Ileum (tissue), 1 donor: ENCODE data around the gene CDK15.

DNA sequence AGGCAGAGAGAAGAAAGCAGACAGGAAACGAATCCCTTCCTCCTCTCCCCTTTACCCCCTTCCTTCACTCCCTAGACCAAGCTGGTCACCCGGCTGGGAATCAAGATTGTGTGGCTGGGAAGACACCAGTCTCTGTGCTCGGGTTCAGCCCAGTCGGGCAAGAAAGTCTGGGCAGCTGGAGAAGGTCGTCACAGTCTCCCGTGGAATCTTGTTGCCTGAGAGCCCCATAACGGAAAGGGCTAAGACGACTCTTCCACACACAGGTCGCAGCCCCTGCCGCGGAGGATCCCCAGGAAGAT lies 12.2 kb upstream of the SATB2 start:
- PRO-cap: no peak

- PRO-cap: no peak
Measured at GRCh38 chr2:199581786-199582710, 124.3 kb upstream of the SATB2 start.

GRCh38 chr2:200424946-200425515 lies 84.8 kb downstream of the KCTD18 start:
- PRO-cap: no peak

DNA sequence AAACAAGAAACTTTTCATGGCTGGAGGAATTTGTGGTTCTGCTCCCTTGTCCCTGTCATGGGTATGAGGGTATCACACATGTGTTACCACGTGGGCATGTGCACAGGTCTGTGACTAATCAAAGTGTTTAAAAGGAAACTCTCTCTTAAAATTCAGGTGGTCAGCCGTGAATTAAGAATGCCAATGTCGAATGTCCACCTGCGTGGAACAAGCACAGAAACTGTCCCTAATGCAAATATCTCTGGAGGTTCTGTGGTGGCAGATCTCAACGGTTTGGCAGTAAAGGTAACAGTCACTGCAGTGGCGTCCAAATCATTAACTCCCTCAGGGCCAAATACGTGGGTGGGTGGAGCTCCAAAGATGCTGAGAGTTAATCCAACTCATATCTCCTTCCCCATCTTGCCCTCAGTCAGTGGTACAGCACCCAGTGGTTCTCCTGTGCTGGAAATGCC lies 73.2 kb downstream of the AOX1 start:
- PRO-cap: no peak

GRCh38 chr2:200741842-200742269 lies 69.9 kb upstream of the BZW1 start:
- PRO-cap: no peak

DNA sequence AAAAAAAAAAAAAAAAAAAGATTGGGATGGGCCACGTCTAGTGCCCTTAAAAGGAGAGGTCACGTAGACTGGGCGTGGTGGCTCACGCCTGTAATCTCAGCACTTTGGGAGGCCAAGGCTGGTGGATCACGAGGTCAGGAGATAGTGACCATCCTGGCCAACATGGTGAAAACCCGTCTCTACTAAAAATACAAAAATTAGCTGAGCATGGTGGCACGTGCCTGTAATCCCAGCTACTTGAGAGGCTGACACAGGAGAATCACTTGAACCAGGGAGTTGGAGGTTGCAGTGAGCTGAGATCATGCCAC lies 19.4 kb downstream of the BZW1 start:
- PRO-cap: no peak

- PRO-cap: no peak
Measured at GRCh38 chr2:200857322-200858470, 6.8 kb downstream of the CLK1 start.

DNA sequence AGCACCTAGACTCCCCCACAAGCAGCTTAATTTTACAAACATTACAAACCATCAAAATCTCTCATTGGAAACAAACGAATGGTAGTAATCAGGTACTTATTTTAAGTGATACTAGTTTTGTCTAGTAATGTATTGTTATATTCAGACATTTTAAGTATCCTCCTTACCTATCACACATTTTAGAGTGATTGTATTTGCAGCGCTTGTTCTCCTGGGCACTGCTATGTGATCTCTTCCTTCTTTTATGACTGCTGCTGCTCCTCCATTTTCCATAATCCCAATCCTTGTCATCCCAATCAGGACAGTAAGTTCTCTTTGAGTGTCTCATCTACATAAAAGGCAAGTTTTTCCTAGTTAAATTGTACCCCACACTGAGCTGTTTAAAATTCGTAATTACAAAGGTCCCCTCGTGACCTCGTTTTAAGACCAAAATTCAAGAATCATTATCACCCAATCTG lies 2.9 kb downstream of the CLK1 start:
- PRO-cap: no peak

GRCh38 chr2:200862414-200863068 lies 1.9 kb downstream of the CLK1 start:
- PRO-cap: bidirectional peak, plus-strand start at chr2:200862844, minus-strand start at chr2:200862763

- PRO-cap: no peak
Measured at GRCh38 chr2:200966741-200967338, 3.4 kb upstream of the ORC2 start.

- PRO-cap: no peak
Measured at GRCh38 chr2:201140003-201140609, 24.1 kb downstream of the CFLAR start.

DNA sequence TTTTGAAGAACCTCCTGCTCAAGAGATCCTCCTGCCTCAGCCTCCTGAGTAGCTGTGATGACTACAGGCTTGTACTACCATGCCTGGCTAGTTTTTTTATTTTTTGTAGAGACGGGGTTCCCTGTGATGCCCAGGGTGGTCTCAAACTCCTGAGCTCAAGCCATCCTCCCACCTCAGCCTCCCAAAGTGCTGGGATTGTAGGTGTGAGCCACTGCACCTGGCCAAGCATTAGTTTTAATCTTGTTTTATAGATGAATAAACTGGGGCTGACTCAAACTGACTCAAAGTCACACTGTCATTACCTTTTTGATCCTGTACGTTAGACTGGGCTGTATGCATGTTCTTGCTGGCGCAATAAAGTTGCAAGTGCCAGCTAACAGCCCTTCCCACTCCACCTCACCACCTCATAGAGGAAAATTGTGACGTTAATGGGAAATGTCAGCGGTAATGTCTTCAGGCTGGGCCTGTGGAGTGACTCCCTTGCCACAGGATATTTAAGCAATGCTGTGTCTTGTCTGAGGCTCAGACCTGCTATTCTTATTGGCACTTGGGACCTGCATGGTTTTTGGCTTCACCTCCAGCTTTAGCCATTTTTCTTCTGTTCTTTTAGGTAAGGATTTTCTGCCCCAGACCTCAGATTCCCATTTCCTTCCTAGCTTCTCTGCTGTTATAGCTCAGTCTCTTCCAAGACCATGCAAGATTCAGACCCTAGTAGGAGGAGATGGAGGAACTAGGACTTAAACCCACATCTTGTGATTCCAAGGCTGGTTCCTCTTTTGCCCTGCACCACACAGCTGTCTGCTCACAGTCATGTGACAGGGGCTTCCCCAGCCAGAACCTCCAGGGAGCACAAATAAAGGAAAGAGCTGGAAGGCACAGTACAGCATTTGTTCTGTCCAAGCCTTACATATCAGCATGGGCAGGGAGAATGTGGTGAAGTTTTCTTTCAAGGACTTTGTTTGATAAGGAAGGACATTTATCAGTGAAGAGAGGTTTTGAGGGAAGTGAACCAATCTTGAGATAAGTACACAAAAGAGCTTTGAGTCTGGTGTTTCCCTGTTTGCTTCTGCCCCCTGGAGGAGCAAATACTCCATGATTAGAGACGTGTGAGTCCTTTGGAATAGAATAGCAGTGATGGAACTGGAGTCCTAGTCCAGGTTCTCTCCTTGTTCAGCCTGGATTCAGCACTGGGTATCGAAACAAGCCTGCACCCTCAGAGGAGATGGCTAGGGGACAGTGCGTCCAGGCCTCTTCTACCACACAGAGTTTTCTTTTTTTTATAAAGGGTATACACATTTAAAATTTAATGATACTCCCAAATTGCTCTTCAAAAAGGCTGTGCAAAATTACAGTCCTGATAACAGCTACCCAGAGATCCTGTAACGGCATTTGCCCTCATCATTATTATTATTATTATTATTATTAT lies 25.0 kb upstream of the CASP10 start:
- PRO-cap: no peak

- PRO-cap: no peak
Measured at GRCh38 chr2:201159817-201160087, 23.2 kb upstream of the CASP10 start.

- PRO-cap: no peak
Measured at GRCh38 chr2:201183842-201184342, 951 bp downstream of the CASP10 start.

- PRO-cap: unidirectional peak, plus-strand start at chr2:201209181
Measured at GRCh38 chr2:201208821-201209612, 26.1 kb downstream of the CASP10 start.

DNA sequence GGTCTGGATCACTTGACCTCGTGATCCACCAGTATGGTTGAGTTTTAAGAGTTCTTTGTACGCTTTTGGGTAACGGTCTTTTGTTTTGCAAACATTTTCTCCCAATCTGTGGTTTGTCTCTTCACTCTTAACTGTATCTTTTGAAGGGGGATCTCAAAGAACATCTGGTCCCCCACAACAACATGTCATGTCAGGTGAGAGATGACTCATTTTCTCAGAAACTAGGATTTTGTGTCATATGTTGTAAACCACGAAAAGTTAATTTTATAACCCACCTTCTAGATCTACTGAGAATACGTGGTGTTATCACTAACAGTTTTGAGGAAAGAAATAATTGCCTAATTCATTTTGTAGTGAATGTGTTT lies 7.9 kb upstream of the CASP8 start:
- PRO-cap: no peak

DNA sequence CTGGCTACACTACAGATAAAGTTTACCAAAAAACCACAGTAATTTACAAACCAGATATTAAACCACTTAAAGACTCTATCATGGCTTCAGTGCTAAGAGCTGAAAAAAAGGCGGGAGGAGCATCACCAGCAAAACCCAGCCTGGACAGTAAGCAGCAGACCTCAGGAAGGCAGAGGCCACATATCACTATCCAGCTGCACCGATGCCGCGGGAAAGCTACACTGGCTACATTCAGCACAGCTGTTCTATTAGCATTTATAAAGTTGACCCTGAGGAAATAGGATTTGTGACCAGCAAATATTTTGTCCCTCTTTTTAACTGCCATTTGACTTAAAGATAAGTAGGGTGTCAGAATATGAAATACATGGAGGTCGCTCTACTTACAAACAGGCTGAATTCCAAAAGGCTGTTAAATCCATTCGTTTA lies 18.2 kb downstream of the TRAK2 start:
- PRO-cap: no peak

DNA sequence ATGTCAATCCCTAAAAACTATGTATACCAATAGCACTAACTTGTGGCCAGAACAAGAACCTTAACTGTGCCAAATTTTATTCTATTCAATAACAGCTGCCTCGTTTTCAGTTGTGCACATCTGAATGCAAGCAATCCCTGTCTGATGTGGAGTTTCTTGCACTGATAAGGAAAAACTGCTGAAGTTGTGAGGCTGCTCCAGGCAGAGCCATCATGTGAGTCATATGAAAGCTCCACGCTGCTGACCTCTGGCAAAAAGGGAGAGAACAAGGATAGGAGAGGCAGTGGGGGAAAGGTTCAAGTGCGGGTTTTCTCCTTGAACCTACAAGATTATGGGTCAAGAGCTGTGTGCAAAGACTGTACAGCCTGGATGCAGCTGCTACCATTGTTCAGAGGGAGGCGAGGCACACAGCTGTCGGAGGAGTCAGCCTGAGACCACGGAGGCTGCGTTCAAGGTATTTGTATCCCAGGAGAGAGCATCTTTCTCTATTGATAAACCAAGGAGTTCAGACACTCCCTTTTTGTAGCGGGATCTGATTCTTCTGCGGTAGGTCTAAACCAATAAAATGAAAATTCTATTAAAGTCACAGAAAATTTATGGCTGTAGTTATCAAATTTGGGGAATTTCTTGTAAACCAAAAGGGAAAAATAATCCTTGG lies at the start of gene CDK15:
CDK15 (plus strand) TSS at position 204 of the 658 bp plus-strand sequence.
- PRO-cap: no peak

DNA sequence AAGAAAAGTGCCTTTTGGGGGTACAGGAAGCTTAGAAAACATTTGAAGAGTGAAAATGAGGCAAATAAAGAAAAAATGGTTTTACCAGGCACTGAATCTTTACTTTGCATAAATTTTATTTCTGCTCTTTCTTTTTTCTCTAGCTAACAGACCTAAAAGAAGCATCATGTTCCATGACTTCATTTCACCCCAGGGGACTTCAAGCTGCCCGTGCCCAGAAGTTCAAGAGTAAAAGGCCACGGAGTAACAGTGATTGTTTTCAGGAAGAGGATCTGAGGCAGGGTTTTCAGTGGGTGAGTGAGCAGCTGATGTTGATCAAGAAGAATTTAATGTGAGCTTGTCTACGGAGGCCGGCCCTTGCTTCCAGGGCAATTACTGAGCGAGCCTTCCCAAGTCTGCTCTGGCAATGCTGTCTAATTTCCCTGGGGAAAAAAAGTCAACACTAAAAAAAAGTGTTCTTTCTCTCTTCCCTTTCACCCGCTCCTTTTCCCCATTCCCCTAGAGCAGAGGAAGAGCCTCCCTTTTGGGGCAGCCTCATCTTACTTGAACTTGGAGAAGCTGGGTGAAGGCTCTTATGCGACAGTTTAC lies 1.1 kb downstream of the CDK15 start:
- PRO-cap: no peak

DNA sequence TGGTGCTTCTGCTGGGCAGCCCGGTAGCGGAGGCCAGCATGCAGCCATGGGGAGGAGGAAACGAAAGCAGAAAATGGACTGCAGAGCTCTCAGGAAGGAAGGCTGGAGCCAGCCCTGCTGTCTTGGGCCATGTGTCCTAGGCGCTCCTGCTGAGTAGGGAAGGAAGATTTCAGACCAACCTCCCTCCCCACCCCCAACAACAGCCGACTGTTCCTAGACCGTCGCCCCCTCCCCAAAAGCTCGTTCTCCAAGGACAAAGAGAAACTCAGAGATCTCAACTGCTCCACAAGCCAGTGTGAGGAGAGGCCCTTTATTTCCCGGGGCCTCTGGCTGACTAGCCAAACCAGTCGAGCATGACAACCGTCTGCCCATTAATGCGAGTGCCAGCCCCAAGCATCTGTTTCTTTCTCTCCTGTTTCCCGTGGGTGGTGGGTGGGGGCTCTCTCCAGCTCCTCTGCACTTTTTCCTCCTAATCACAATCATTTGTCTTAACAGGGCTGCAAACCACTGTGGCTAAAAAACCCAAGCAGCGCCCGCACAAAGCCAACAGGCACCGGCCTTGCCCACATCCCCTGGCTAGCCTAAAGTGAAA lies 66.7 kb upstream of the FZD7 start:
- PRO-cap: no peak